Measurements from ENCODE around the gene SLF1.

DNA sequence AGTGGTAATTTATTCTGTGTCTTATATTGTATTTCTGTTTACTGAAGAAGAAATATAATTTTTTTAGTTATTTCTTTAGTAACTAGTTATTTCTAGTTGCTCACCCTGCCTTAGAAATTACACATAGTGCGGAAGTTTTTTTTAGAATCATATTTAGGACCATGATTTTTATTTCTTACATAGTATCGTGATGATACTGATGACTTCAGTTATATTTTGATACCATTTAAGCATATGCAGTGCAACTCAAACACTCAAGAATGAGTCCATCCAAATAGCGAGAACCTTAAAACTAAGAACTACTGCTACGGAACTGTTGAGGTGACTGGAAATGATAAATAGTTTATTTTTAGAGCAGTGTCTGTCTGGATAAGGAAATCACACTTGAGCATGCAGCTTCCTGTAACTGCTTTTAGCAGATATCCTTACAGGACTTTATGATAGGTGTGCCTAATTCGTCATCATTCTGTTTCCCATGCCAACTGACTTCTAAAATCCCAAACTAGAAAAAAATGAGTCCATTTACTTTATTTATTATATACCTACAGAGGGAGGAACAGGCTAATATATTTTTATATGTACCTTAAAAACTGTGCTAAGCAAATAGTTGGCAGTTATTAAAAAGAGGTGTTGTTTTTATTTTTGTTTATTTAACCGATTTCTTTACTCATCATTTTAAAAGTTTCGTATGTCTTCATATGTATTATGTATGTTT lies 85.5 kb downstream of the ADGRV1 start:
- PRO-cap: no peak

GRCh38 chr5:90644695-90645599 lies 86.3 kb downstream of the ADGRV1 start:
- PRO-cap: no peak

- PRO-cap: no peak
Measured at GRCh38 chr5:90657568-90658216, 99.1 kb downstream of the ADGRV1 start.

DNA sequence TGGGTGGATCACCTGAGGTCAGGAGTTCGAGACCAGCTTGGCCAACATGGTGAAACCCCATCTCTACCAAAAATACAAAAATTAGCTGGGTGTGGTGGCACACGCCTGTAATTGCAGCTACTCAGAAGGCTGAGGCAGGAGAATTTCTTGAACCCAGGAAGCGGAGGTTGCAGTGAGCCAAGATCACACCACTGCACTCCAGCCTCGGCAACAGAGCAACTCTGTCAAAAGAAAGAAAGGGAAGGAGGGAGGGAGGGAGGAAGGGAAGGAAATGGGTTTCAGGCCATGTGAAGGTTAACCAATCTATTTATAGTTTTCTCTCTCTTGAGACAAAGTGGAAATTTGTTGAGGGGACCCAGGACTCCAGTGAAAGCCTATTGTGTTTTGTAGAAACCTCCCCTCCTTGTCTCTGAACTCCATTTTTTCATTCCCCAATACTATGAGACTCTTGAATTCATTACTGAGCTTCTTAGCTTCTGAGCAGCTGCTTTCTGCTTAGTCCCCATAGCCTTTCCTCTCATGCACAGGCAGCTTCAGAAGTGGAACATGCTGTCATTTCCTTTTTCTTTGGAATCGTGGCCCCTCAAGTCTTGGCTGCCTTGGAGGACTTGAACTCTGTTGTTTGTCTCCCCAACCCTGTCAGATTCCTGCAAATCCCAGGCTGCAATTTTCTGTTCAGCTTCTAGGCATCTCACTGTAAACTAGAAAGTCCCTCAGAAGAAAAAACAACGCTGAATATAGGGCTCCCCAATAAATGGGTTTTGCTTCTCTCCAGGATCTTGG lies 268.6 kb downstream of the ARRDC3 start:
- PRO-cap: no peak

GRCh38 chr5:91162273-91163174 lies 220.6 kb downstream of the ARRDC3 start:
- PRO-cap: no peak

GRCh38 chr5:91373278-91374266 lies 9.5 kb downstream of the ARRDC3 start:
- PRO-cap: no peak

DNA sequence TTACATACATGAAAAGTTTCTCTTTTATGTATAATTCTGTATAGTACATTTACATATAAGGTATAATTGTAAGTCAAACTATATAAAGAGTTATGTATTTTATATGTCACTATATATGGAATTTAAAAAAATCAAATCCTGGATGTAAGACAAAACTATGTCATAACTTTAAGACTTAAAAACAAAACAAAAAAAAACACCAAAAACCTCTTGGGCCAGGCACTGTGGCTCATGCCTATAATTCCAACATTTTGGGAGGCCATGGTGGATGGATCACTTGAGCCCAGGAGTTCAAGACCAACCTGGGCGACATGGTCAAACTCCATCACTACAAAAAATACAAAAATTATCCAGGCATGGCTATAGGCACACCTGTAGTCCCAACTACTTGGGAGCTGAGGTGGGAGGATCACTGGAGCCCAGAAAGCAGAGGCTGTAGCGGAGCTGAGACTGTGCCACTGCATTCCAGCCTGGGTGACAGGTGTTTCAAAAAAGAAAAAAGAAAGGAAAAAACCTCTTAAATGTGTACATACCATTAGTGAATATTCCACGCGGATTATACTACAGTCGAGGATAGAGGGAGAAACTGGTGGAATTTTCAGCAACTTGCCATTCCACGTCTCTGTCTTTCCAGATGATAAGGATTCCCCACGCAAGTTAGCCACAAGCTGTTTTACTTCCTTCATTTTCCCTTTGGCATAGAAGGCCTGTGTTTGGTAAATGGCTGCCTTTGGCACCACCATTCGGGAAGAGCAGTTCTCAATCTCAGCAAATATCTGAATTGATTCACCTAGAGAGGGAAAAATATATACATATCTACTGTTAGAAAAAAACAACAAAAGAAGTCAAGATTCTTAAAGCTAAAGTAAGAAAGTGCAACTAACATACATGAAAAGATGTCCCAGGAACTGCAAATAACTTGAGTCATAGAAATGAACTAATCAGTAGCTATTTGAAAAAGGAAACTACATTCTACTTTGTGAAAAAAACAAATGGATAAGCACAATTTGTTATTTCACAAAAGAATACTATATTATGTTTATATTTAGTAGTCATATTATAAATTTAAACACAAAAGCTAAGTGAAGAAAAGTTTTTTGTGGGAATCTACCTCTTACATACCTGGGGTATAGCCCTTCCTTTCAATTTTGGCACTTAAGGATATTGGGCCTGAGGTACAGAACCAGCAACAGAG lies 8.3 kb downstream of the ARRDC3 start:
- PRO-cap: no peak

DNA sequence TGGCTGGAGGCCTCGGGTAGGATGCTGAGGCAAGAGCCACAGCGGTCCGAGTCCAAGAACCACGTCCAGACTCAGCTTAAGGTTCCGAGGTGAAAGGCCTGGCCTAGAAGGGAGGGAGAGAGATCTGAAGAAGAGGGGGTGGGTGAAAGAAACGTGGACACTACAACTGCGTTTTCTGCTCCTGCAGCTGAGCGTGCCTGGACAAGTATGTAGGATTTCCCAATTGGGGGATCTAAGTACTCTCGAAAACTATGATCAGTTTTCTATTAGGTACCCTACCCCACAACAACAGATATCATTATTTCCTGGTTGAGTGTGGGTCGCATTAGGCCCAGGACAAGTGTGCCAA lies 4.5 kb upstream of the NR2F1 start:
- PRO-cap: no peak

DNA sequence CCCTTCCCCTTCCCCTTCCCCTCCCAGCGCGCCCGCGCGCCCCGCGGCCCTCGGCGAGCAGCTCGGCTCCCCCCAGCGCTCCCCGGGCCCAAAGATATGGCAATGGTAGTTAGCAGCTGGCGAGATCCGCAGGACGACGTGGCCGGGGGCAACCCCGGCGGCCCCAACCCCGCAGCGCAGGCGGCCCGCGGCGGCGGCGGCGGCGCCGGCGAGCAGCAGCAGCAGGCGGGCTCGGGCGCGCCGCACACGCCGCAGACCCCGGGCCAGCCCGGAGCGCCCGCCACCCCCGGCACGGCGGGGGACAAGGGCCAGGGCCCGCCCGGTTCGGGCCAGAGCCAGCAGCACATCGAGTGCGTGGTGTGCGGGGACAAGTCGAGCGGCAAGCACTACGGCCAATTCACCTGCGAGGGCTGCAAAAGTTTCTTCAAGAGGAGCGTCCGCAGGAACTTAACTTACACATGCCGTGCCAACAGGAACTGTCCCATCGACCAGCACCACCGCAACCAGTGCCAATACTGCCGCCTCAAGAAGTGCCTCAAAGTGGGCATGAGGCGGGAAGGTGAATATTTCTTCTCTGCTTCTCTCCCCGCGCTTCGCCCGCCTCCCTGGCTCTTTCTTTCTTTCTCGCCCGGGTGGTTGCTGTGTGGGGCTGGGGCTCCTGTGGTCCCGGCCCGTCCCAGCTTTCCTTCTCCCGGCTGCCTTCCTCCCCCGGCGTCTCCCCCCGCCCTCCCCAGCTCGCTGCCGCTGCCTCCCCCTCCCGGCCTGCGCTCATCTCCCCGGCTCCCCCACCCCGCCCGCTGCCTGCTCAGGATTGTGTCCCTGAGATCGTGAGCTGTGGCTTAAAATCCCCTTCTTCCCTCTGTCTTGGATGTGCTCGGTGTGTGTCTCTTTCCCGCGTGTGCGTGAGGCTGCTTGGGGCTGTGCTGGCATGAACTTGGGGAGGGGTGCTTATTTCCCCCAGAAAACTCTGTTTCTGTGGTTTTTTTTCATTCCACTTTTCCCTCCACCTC lies 2.2 kb downstream of the NR2F1 start:
- PRO-cap: no peak

DNA sequence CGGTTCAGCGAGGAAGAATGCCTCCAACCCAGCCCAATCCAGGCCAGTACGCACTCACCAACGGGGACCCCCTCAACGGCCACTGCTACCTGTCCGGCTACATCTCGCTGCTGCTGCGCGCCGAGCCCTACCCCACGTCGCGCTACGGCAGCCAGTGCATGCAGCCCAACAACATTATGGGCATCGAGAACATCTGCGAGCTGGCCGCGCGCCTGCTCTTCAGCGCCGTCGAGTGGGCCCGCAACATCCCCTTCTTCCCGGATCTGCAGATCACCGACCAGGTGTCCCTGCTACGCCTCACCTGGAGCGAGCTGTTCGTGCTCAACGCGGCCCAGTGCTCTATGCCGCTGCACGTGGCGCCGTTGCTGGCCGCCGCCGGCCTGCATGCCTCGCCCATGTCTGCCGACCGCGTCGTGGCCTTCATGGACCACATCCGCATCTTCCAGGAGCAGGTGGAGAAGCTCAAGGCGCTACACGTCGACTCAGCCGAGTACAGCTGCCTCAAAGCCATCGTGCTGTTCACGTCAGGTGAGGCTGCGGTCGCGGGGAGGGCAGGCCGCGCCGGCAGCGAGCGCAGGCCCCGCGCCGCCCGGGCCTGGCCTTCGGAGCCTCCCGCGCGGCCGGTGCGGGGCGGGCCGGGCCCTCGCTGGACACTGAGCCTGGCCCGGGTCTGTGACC lies 5.0 kb downstream of the NR2F1 start:
- PRO-cap: no peak

GRCh38 chr5:93588595-93589043 lies 5.6 kb downstream of the NR2F1 start:
- PRO-cap: no peak

DNA sequence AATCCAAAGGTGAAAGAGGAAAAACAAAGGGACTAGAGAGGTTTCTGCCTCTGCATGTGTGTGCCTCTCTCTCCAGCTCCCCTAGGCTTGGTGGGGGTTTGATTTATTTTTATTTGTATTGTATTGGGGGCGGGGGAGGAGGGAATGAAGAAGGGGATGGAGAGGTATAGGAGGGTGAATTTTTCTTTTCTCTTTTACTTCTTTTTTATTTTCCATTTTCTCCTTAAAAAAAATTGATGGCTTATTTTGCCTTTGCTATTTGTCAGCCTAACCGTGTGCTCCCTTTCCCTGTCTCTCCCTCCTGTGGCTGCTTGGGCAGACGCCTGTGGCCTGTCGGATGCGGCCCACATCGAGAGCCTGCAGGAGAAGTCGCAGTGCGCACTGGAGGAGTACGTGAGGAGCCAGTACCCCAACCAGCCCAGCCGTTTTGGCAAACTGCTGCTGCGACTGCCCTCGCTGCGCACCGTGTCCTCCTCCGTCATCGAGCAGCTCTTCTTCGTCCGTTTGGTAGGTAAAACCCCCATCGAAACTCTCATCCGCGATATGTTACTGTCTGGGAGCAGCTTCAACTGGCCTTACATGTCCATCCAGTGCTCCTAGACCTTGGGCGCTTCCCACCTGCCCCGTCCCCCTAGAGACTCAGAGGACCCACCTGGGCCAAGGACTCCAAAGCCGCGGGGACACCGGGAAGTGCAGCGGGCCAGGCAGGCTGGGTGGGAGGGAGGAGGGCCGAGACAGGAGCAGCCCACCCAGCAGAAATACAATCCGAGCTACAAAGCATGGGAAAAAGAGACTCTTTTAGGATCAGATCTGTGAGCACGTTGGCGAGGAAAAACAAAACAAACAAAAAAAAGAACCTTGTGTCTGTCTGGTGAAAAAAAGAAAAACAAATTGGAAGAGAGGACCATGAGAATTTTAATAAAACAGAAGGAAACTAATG lies 10.5 kb downstream of the NR2F1 start:
- PRO-cap: no peak

- PRO-cap: no peak
Measured at GRCh38 chr5:93677112-93677574, 64.3 kb downstream of the POU5F2 start.

DNA sequence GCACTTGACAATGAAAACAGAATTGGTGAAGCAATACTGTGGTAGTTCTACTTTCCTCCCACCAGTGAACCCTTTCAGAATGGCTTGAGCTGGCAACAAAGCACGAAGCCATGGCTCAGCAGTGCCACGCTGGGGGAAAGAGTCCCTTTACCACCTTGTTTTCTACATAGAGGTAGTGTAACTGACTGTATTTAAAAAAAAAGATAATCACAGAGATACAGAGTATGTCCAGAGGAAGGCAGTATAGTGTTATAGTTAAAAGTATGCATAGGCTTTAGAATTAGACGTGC lies 49.1 kb upstream of the POU5F2 start:
- PRO-cap: no peak

DNA sequence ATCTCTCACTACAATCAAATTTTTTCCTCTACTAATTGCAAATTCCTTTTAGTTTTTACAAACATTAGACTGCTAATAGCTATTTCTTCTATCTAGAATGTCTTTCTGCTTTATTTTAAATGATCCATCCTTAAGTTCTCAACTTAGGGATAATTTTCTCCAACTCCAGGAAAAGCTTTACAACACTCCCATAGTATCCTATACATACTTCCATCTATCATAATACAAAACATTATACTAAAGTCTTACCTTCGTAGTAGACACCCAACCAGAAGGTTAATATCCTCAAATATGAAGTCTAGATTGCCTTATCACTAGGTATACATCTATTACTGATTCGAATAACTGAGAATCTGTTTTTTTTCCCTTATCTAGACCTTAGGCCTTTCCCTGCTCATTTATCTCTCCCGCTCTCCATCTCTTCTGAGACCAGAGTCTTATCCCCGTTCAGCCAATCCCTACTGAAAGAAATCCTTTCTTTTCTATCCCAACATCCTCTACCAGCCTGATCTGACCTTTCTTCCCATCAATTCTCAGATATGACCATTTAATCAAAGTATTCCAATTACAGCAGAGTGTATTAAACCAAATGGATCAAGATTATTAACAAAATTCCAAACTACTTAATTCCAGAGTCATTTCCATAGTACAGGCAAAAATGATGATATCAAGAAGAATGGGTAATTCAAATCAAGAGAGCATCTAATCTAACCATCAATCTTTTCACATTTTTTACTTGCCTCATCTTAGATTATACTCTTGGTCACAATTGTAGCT lies 15.8 kb downstream of the FAM172A start:
- PRO-cap: no peak

DNA sequence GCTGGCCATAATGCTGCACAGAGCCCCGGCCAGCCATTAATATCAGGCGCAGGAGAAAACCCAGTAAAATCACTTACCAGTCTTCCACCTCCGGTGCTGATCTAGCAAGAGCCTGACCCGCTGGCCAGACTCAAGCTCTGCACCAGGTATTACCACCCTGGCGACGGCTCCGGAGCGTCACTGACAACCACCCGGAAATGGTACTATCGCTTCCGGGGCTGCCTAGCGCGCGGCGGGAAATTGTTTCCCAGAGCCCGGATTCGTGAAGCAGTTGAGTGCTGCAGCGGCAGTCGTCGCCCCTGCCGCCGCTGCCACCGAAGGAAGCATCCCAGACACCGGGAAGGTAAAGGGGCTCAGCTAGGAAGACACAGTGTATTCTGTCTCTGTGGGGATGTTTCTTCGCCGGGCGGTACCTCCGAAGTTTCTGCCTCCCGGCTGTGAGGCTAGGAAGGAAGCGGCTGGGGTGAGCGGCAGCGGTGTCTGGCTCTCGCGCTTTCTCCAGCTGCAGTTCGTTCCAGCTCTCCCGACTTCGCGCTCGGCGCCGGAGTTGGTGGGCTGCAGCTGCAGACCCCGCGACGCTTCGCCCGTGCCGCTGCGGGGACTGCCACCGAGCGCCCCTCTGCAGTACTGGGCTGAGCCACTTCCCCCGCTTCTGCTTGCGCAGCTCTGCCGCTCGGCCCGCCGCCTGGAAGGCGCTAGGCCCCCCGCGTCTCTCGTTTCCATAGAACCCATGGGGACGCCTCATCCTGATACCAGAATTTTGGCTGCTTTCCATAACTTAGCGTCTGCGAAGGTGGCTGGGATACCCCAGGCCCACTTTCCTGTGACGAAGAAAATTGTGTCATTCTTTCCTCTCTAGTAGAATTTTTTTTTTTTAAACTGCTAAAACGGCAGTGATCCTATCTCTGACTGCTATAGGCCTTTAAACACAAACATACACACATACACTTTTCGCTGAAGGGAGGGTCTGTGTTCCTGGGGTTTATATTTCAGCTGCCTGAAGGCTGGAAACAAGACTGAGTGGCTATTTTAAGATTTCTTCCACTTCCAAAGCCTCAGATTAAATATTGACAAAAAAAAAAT lies at the start of gene SLF1:
Gene SLF1 (plus strand): TSS at position 247 of the 1,083 bp plus-strand sequence.
- PRO-cap: bidirectional peak, plus-strand start at position 250 of the sequence, minus-strand start at position 182 of the sequence

GRCh38 chr5:94707135-94707736 lies 88.8 kb downstream of the SLF1 start:
- PRO-cap: no peak

DNA sequence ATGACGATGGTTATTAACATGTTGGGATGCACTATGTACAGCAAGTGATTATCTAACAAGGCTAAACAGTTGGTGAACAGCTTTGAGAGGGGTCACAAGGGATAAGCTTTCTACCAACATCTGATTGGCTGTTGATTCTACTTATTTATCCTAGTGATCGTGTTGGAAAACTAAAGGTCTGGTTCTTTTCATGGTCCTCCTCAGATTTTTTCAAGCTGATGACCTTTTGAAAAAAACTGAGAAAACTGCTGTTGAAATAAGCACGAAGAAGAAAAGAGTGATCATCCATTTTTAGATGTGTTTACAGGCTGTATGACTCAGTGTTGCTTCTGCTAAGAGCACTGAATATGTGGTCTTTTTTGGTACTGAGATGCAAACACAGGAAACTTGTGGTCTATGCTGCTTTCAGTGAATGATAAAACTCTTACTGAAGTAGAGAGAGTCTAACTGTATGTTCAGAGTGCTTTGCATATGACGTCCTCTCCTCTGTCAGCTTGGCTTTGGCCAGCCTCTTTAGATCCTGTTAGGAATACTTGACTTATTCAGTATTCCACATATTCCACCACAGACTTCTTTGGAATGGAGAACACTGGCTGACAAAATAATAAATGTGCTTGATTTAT lies 174.8 kb downstream of the SLF1 start:
- PRO-cap: no peak

DNA sequence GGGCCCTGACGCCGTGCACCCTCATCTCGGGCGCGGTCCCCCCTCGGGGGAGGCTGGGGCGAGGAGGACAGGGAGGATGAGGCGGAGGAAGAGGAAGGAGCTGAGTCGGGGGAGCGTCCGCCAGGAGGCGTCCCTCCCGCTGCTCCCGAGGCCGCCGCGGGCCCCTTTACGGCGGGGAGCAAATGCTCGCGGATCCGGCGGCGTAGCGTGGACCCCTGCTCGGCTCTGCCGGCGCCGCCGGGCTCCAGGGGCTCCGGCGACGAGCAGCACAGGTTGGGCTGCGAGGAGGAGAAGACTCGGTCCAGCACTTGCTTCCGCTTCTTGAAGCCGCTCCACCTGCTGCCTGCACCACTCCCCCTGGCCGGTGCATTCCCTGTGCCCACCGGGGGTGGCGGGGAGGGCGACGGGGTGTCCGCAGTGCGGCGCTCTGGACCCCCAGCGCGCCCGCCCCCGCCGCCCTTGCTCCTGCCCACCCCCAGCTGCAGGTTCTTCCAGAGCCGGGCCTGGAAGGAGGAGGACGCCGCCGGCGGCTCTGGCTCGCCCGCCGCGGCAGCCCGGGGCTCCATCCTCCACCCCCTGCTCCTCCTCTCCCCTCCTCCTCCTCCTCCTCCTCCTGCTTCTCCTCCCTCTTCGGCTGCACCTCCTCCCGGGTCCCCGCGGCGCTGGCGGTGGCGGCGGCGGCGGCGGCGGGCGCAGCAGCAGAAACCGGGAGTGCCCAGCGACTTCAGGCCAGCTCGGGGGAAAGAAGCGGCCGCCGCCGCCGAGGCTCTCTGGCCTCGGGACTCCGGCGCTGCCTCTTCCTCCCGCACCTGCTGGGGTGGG lies 673 bp downstream of the MCTP1 start:
- PRO-cap: no peak

DNA sequence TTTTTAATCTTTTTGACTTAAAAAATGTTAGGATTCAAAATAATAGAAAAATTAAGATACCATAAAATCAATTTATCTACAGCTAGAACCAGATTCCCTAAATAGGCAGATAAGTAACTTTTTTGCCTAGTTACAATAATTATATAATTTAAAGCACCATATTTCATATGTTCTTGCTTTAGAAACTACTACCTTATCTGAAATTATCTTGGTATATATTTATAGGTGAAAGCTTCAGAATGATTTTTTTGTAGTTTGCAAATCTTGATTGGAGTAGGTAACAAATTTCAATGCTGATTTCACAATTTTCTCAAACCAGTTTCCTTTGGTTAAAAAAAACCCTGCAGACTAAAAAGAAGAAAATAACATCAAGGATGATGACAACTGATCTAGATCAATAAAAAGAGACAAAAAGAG lies 6.4 kb downstream of the SKIC3 start:
- PRO-cap: no peak

Data from sternocleidomastoid (tissue), 1 donor.